Parotid gland (tissue), 1 donor: ENCODE measurements around the genes CLRN1 and AADACL2.

DNA sequence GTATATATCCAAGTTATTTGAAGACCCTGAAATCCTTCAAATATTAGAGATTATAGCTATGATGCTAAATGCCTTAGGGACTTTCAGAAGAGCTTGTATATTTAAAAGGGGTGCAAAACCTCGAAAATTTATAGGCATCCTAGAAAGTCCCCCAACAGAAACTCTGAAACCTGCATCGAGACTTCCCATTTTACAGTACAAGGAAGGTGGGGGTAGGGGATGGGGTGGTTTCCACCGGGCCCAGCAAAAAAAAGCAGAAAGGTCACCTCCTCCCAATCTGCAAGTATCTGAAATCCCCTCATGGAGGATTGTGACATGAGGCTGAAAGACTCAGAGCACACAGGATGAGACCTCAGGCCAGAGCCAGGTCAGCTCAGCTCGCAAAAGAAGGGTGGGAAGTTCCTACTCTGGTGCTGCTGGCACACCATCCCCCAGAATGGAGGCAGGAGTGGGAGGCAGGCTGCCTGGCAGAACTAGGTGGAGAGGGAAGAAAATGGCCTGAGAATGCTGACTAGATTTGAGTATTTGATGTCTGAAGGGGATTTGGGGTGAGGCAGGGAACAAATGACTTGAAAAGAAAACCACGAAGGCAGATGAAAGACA lies 22.7 kb upstream of the TSC22D2 start:
- PRO-cap, result no peak

DNA sequence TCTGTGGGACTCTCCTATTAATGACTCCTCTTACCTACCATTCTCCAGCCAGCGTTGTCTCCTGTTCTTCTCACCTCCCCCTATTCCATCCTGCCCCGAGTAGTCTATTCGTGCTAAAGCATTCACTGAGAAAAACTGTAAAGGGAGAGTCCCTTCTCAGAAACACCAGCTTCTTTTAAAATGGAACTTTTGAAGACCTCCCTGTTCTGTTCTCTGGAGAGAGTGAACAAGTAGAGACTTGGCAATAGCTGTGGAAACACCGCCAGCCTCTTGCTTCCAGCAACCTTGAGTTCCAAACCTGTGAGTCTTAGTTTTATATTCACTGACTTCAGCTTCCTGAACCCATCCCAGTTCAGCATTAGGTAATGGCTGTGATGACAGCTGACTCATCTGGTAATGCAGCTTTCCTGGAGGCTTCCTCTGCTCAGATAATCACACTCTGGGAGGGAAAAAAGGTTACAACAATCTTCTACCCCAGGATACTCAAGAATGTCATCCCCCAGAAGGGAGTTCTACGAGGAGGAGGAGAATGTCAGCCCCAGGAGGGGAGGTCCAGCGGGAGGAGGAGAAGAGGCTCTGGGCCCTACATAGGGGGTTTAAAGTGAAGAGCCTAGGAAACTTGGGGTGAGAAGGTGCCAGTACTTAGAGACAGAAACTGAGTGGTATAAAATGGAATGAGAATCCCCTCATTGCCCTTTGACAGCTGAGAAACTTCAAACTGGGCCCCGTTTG lies 61.5 kb downstream of the TSC22D2 start:
- PRO-cap, result no peak

DNA sequence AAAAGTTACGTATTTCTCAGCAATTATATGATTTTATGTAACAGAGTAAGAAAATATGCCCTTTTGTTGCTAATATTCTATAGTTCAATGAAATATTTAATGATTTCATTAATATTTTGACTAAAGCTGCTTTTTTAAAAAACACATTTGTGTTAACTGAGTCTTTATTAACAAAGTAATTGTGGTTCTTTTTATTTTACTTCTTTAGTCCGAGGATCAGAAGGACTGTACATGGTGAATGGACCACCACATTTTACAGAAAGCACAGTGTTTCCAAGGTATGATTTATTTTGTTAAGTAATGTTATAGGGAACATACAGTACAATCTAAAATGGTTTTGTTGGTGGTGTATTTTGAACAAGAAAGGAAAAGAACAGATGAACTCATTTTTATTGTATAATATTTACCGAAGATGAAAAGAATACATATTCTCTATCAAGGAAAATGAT lies 5.6 kb downstream of the EIF2A start:
- PRO-cap, result no peak

- PRO-cap, result no peak
Observed at GRCh38 chr3:150737114-150737906, 25.7 kb downstream of the SIAH2 start.

DNA sequence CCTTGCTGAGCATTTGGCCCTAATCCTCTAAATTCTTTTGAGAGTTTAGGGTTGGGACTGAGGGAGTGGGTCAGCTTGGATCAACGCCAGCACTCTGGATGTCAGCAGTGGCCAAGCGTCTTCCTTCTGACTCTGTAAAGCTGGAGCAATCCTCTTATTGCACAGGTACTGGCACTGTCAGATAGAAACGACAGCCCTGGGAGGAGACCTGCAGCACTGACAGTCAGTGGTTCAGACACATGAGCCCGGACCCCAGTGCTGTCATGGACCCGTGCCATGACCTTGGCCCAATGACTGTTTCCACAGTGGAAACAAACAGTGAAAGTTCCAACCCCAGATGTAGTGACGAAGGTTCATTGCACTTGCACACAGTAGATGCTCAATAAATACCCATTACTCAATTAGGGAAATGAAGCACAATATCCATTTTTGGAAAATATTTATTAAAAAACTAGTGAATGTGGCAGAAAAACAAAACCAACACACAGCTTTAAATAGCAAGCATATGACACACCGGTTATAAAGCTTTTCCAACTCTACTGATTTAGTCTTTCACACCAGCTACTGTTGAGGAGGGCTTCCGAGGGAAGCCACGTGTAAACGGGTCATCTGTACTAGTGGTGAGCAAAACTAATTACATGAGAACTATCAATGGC lies 22.1 kb downstream of the SIAH2 start:
- PRO-cap, result no peak

- PRO-cap, result no peak
Observed at GRCh38 chr3:150744570-150745086, 18.3 kb downstream of the SIAH2 start.

GRCh38 chr3:150759106-150759964 lies 3.6 kb downstream of the SIAH2 start:
- PRO-cap, result no peak

- PRO-cap, result no peak
Observed at GRCh38 chr3:150830721-150831279, 67.8 kb upstream of the SIAH2 start.

DNA sequence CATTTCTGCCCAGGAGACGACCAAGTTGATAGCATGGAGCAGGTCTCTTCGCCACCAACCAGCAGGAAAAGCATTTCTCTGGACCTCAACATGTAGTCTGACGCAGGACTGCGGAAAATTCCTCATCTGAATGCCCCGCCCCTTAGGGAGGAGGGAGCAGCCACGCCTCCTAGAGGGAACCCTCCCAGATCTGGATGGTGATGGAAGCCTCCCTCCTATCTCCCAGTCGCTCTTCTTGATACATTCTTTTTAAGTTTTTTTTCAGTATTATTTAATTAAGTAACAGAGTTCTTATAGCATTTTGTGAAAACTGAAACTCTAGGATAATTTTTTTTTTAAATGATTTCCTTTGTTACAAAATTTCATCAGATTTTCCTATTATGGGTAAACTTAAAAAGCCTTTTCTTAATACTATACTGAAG lies 17.4 kb upstream of the MINDY4B start:
- PRO-cap, result no peak

- PRO-cap, result no peak
Observed at GRCh38 chr3:150972354-150972804, at the start of gene CLRN1. Gene CLRN1 (minus strand): TSS chr3:150972727.

DNA sequence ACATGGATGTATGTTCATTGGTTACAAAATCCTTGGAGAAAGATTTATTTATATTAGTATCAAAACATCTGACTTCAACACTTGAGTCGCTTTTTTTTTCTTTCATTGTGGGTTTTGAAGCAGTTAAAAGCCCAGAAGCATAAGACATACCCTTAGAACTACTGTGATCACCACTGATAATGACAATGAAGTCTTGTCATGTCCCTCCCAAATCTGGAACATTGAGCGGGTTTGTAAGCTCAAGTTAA lies 3.1 kb downstream of the GPR171 start:
- PRO-cap, result no peak

DNA sequence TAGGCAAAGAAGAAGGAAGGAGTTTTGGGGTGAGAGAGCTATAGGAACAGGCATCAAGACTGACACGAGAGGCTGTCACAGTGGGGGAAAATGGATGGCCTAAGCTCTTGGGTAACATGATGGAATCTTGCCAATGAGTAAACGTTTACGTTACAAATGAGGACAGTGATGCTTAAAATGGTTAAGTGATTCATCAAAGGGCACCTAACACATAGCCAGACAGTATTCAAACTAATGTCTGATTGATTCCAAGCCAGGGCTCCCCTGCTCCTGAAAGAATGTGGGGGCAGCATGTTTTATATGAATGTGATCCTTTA lies 23.2 kb upstream of the GPR171 start:
- PRO-cap, result no peak

DNA sequence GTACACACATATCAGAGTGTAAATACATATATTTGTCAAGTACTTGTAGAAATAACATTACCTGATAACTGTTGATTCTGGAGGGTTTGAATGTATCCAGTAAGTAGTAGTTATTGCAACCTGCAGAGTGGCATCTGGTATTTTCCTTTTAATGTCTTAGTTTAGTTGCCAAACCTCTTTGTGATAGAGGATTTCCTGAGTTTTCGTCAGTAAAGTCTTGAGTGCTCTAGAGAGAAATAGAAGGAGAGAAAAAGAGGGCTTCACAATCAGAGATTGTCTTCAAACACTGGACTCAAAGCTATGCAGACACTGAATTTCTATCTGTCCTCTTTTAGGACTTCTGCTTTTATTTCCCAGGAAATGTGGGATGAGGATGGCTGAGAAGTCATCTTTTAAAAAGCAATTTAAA lies 11.2 kb upstream of the P2RY13 start:
- PRO-cap, result no peak

DNA sequence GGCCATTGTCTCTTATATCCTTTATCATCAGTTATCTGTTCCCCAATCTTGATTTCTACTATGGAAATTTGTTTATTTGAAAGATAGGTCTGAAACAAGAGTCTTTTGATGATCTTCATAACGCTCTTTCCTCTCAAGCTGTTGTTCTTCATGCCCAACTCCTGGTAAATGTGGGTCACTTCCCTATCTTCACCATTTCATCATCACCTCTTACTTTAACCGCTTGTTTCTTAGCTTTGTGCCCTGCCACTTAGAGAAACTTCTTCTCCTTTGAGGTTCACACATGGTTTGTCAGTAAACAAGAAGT lies 16.8 kb upstream of the P2RY13 start:
- PRO-cap, result no peak

GRCh38 chr3:151382604-151383213 lies 1.8 kb downstream of the P2RY12 start:
- PRO-cap, result no peak

DNA sequence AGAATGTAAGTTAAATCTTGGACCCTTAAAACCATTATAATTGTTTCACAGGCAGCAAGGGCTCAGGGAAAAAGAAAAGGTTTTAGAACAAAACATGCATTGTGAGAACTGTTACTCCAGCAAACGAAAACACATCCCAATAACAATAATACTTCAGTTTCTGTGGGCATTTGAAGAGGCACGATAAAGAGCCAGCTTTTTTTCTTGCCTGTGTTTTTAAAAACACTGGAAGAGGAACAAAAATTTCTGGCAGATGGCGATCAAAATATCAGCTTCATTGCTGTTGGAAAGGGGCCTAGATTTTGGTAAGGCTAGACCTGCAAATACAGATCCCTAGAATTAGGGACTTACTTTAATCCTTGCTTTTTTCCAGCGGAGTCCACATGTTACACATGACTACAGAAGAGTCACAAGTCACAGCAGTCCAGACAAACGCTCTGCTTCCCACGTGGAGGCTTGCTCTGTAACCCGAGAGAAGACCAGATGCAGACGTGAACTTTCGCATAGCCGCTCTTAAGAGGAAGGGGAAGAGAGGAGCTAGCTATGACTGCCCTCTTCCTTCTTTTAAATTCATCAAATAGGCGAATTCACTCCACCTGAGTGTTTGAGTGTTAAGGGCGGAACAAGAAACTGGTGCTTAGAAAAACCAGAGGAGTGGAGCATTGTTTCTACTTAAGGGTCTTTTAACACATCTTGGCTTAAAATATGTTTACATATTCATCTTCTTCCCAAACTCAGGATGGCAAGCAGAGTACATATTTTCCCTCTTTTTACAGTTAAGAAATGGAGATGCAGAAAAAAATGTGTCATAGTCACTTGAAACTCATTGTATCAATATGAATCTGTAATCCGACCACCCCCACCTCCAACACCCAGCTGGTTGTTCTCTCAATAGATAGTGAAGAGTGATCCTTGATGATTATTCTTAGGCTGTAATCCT lies 78.2 kb upstream of the IGSF10 start:
- PRO-cap, result no peak

- PRO-cap, result no peak
Observed at GRCh38 chr3:151733818-151734112, at the start of gene AADACL2. Gene AADACL2 (plus strand): TSS chr3:151733927.

DNA sequence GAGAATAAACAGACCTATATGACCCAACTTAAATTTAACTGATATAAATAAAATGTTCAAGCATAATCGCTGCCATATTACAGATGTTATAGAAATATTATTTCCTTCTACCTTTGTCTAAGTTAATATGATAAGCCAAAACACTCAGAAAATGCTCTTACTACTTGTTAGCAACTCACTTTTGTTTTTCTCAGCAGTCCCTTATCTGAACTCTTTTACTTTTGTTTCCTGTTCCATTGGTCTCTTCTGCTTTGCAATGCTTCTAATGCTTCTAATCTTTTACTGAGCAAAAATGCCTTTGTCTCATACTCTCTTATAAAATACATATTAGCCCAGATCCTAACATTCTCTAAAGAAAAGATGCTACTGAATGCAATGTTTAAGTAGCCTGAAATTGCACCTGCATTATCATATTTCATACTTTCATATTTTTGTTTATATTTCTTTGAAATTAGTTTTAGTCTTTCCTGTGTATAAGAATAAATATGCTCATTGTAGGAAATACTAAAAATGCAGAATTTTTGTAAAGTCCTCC lies 67.6 kb upstream of the MBNL1 start:
- PRO-cap, result no peak

DNA sequence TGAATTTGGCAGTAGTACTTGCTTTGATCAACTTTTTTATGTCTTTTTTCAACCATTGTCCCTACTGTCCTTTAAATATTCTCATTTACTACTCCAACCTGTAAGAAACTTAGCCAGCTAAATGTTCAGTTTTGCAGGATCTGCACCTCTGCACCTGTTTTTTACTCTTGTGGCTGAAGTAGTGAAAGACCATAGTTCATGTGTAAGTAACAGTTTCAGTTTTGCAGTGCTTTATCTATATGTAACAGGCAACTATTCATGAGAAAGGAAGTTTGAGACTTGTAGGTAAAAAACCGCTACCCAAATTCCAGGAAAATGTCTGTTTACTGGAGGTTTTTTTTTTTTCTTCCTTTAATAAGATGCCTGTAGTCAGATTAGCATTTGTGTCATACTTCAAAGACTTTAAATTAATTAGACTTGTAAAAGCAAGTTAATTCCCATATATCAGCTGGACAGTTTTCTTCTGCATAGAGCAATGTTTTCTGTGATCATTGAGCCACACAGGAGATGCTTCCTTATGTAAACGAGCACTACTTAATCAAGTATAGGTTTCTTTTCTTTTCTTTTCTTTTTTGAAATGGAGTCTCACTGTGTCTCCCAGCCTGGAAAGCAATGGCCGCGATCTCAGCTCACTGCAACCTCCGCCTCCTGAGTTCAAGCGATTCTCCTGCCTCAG lies 25.3 kb upstream of the MBNL1 start:
- PRO-cap, result no peak

DNA sequence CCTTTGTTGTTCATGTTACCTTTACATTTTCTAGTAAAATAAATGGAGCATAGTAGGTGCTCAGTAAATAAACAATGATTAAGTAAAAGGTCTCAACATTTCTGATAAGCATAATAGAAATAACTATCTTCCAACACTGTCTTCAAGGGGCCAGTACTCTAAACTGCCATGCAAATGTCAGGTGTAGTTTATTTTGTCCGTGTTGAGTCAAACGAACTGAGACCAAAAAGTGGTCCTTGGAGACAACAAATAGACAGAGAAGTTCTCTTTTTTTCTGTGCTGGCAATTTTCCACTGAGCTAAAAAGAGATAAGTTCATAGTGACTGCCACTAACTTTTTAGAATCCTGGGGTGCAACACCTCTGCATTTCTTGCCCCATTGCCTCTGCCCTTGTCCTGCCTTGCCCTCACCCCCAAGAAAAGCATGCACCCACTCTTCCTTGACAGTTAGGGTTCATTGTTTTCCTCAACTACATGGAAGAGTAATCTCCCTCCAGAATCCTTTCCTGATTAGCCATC lies 14.7 kb upstream of the MBNL1 start:
- PRO-cap, result no peak